Left ventricle myocardium (tissue), 1 donor: ENCODE results near the genes ANO5 and FANCF.

- PRO-cap = no peak
Observed at GRCh38 chr11:19953113-19953809, 207.0 kb downstream of the DBX1 start.

DNA sequence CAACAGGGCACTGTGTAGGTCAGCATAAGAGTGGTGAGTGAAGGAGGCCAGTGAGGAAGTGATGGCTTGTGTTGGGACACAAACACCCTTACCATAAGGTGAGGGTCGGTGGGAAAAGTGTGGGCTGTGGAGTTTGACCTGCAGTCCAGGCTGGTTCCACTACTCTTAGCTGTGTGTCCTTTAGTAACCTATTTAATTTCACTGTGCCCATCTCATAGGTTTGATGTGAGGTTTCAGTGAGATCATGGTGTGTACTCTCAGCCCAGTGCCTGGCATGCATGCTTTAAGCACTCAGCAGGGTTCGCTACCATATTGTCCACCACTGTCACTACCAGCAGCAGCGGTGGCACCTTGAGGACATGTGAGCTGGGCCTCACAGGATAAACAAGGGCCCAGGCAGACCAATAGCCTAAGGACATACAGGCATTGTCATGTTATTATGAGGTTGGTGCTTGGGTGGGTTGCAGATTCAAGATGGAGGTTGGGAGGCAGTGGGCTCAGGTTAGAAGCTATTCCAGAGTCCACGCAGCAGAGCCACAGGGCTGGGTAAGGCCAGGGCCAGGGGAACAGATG, 201.8 kb downstream of the DBX1 start:
- PRO-cap = no peak

DNA sequence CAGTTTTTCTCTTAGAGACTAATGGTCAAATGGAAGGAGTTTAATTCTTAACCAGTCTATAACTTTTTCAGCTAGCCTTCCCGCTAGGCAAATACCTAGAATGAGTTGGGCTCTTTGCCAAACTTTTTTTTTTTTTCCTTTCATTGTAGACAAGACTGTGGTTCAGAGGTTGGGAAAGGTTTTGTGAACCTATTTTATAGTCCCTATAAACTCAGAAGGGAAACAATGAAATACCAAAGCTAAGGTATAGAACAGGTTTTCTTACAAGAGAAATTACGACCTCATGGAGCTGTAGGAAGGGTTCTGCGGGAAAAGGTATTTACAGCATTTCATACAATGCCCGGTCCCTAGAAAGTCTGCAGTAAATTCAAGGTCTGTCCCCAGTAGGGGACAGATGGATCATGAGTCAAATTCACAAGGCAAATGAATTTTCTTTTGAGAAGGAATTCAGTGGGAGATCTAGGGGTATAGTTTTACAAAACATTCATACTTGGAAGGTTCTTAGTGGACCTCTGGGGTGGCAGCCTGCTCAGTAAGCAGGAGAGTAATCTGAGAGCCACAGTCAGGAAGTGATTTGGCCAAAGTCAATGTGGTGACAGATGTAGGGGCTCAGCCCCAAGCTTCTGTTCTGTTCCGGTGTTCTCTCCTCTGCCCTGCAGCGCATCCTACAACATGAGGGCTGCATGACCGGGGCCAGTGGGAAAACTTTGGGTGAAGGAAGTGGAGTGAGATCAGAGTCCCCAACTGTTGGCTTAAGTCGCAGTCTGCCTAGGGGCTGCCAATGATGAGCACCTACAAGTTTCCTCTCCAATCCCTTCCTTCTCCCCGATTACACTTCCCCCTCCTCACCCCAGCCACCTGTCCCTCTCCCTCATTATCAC, 146.7 kb downstream of the DBX1 start:
- PRO-cap = no peak

- PRO-cap = no peak
Observed at GRCh38 chr11:20041379-20041854, 118.9 kb downstream of the DBX1 start.

GRCh38 chr11:20043872-20044478, 116.3 kb downstream of the DBX1 start:
- PRO-cap = no peak

- PRO-cap = bidirectional peak, plus-strand start at chr11:22193175, minus-strand start at chr11:22192918
Observed at GRCh38 chr11:22192763-22193524, at the start of gene ANO5. TSS of gene ANO5 (plus strand) at chr11:22193085.

- PRO-cap = no peak
Observed at GRCh38 chr11:22544572-22545120, 81.0 kb downstream of the FANCF start.

DNA sequence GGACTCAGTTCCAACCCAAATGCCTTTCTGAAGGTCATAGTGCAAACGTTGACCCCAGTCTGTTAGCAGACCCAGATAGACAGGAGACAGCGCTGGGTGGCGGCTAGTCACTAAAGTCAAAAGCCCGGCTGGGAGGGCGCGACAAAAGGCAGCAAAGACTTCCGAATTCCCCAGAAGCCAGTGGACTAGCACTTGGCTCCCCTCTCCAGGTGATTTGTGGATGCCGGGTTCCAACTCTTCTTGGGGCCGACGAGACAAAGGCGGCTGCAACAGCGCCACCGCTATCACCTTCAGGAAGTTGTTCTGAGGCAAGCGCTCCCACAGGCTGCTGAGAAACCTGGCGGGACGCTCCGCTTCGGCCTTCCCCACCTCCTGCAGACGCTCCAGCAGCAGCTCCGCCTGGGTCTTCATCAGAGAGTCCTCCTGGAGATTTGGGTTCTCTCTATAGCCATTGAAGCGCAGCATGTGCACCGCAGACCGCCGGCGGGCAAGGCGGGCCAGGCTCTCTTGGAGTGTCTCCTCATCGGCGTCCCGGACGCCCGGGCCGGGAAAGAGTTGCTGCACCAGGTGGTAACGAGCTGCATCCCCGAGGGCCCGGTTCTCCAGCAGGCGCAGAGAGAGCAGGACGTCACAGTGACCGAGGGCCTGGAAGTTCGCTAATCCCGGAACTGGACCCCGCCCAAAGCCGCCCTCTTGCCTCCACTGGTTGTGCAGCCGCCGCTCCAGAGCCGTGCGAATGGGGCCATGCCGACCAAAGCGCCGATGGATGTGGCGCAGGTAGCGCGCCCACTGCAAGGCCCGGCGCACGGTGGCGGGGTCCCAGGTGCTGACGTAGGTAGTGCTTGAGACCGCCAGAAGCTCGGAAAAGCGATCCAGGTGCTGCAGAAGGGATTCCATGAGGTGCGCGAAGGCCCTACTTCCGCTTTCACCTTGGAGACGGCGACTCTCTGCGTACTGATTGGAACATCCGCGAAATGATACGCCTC, at the start of gene FANCF:
FANCF (minus strand) TSS at position 910 of the 986 bp plus-strand sequence.
- PRO-cap = bidirectional peak, plus-strand start at position 296 of the sequence, minus-strand start at position 216 of the sequence; bidirectional peak, plus-strand start at position 685 of the sequence, minus-strand start at position 635 of the sequence; bidirectional peak, plus-strand start outside the sequence, minus-strand start at position 910 of the sequence

DNA sequence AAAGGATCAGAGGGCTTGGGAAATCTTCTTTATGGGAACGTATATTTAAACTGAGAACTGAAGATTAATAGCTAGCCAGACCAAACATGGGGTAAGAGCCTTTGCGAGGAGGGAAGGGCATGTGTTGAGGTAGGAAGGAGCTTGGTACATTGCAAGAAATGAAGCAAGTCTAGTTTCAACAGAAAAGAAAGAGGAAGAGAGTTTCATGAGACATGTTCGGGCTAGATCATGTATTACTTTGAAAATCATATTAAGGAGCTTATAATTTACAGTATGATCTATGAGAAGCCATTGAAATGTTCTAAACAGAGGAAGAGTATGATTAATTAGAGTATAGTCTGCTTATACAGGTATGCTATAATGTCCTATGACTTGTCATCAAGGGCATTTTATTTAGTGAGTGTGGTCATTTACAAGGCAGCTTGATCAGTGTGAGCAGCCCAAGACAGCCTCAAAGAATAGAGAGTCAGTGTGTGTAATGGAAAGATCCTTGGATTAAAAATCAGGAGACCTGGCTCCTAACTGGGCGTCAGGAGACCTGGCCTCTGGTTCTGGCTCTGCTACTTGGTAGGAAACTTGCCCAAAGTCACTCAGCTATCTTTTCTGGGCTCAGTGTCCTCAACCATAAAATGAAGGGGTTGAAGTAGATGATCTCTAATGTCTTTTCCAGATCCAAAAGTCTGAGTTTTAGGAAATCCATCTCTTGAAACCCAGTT, 10.9 kb downstream of the GAS2 start:
- PRO-cap = no peak

DNA sequence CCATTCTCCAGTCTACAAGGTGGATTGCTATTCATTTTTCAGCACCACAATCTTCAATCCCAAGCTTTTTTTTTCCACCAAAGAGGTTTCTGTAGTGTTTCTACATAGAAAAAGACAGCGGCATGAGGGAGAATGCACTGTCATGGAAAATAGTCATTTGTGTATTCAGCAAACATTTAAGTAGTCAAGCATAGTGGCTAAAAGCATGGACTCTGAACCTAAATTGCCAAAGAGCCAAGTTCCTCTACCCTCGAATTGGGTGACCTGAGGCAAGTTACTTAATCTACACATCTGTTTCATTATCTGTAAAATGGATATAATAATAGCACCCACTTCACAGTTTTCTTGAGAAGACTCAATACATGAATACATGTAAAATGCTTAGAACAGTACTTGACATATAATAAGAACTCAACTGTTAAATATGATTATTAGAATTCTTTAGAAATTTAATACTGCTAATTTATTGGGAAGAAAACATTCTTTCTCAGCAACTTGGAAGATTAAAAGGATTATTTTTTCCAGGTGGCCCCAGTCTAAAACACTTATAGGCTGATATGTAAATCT, 14.3 kb downstream of the GAS2 start:
- PRO-cap = no peak

GRCh38 chr11:26349899-26350229, 17.9 kb downstream of the ANO3 start:
- PRO-cap = no peak

DNA sequence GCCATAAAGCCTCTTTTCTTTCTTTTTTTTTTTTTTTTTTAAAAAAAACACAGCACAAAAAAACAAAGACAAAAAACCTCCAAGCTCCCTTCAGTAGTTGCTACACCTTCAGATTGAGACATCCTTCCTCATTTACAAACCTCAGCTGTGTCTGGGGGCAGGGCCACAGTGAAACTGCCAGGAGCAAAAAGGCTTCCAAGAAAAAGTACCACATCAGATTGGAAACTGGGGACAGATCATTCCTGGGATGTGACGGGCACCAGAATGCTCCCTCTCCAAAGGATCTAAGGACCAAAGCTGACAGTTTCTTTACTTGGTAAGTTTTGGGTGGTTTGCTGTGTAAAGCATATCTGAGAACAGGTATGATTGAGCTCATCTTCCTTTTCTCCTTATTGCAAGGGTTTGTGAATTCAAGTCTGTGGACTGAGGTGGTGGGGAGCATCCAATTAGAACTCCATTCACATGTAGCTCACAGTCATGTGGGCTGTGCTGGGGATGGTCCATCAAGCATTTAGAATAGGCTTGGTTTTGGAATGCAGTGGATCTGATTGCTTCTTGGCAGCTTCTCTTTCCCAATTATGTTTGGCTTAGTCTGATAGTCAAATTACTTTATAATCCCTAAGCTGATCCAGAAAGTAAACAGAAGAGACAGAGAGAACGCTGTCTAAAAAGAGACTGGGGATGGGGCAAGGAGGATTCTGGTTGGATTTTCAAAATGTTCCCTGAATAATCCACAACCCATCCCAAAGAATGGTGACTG, 728 bp downstream of the BBOX1 start:
- PRO-cap = no peak

- PRO-cap = no peak
Observed at GRCh38 chr11:27401642-27402494, 38.9 kb upstream of the CCDC34 start.

DNA sequence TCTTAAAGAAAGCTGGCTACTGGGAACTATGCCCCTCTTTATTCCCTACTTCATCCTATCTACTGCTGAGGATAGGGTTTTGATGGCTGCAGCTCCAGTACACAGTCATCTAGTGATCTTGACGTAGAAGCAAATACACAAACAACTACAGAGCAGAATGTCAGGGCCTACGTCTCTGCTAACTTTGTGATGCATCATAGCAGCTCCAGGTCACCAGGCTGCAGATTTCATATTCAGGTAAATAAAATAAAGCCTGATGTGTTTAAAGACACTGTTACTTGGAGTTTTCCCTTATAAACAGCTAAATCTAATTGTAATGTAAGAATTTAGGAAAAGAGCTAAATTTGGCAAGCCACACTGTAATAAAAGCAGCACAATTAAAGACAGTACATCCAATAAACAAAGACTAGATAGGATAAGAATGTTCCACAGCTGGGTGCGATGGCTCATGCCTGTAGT, 39.8 kb upstream of the CCDC34 start:
- PRO-cap = no peak

GRCh38 chr11:27431474-27432528, 40.8 kb downstream of the LGR4 start:
- PRO-cap = no peak

GRCh38 chr11:27721782-27722989, 21.9 kb upstream of the BDNF start:
- PRO-cap = no peak

DNA sequence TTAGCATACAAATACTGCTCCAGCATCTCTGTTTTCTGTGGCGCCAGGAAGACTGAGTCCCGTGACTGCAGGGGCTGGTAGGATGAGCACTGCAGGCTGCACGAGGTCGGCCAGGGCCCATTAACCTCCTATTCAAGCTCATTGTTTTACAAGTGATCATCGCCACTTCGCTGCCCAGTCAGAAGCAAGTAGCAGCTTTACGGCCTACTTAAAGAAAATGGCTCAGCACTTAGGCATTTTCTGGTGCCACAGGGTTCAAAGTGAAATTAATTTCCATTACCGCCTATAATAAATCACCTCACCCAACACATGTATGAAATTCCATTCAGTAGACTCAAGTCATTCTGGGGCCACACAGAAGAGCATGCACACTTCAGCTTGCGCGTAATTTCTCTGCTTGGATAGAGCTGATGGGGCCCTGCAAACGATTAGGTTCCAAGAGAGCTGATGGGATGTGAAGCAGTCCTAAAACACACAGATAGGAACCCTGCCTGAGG, 173.8 kb downstream of the KIF18A start:
- PRO-cap = no peak

GRCh38 chr11:28110001-28111373, 2.3 kb downstream of the METTL15 start:
- PRO-cap = unidirectional peak, plus-strand start at chr11:28110290

- PRO-cap = no peak
Observed at GRCh38 chr11:28245318-28245934, 137.2 kb downstream of the METTL15 start.

DNA sequence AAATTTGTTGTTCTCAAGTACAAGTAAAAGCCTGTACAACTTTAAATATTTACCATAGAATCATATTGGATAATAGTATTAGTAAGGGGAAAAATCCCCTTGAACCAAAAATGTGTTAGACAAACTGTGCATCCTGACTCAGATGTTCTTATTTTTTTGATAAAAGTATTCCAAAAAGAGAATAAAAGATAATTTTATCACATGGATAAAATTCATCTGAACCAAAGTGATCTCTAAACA, 724.4 kb downstream of the METTL15 start:
- PRO-cap = no peak